ENCODE measurements around a stretch of chr15.

DNA sequence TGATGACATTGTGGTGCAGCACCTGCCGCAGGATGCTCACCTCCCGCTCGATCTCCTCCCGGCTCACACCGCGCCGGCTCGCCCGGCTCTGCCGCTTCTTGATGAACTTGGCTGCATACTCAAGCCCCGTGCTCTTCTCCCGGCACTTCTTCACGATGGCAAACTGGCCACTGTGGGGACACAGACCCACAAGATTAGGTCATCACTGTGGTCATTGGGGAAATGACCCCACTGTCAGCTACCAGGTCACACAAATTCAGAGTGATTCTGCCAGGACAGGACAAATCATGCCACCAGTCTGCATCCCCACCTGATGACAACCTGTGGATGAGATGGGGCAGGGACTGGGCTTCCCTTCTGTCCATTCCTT, 62.7 kb downstream of the DAPK2 start:
- PRO-cap: no peak
- RRBS: 93% methylated on average over 4 of the region's 13 CpGs

GRCh38 chr15:64070979-64071961, 22.4 kb downstream of the CIAO2A start:
- PRO-cap: no peak
- RRBS: no CpG with 5 or more reads among the region's 7 CpGs

DNA sequence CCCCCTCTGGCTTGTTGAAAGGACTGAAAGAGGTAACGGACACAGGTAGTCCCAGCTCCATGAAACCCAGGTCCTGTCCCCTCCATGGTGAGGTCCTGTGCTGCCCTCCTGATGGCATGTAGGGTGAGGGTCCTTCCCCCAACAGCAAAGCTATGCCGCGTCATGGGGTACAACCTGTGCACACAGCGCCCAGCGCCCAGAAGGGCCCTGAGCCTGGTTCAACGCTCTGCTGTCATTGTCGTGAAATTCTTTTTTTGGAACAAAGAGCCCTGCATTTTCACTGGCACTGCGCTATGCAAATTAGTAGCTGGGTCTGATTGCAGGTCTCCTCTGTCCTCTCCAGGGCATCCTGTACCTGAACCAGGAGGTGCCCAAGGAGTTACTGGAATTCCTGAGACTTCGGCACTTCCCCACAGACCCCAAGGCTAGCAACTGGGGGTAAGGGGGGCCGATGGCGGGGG, 1.4 kb downstream of the SNX22 start:
- PRO-cap: no peak
- RRBS: no CpG with 5 or more reads among the region's 11 CpGs

GRCh38 chr15:64153363-64154203, 2.1 kb downstream of the SNX22 start:
- PRO-cap: bidirectional peak, plus-strand start at chr15:64153542, minus-strand start at chr15:64153467; bidirectional peak, plus-strand start at chr15:64153921, minus-strand start at chr15:64153787
- RRBS: 2% methylated on average over 3 of the region's 12 CpGs

GRCh38 chr15:64355137-64355931, 639 bp downstream of the CSNK1G1 start:
- PRO-cap: no peak
- RRBS: 0% methylated on average over 2 of the region's 33 CpGs

DNA sequence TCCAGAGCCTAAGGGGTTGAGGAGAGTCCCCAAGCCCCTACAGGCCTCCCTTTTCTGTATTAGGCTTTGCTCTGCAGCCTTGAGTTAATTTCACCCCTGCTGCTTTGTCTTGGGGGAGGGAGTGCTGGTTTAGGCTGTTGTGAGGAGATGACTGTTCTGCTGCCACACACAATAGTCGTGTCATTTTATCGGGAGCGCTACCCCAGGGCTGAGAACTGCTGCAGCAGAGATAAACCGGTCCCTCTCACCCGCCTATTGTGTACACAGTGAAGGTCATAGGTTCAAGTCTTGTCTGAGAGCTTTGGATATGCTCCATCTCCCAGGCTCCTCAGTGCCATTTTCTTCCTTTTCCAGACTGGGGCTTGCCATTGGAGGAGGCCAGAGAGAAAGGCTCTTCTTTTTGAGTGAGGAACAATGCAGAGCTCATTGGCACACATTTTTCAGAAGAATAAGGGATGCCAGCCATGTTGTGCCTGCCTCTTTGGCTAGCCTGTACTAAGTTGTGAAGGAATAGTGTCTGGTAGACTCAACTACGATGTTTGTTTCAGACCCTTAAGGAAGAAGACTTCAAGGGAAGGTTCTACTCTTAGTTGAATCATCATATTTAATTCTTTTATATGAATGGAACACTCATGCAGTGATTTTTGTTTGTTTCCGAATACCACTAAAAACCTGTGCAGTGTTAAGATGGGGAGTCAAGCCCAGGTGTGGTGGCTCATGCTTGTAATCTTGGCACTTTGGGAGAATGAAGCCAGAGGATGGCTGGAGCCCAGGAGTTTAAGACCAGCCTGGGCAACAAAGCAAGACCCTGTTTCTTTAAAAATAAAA, 1.6 kb downstream of the ZNF609 start:
- PRO-cap: no peak
- RRBS: no CpG with 5 or more reads among the region's 7 CpGs

- PRO-cap: no peak
- RRBS: 96% methylated on average over 4 of the region's 19 CpGs
These were observed 101.4 kb downstream of the RBPMS2 start for GRCh38 chr15:64673833-64674570.

DNA sequence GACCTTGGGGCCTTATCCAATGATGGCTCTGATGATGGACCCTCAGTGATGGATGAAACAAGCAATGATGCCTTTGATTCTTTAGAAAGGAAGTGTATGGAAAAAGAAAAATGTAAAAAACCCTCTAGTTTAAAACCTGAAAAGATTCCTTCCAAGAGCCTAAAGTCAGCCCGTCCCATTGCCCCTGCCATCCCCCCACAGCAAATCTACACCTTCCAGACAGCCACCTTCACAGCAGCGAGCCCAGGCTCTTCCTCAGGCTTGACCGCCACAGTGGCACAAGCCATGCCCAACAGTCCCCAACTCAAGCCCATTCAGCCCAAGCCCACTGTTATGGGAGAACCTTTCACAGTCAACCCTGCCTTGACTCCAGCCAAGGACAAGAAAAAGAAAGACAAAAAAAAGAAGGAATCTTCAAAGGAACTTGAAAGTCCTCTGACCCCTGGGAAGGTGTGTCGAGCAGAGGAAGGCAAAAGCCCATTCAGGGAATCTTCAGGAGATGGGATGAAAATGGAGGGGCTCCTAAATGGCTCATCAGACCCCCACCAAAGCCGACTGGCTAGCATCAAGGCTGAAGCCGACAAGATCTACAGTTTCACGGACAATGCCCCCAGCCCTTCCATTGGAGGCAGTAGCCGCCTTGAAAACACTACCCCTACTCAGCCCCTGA, 100.6 kb downstream of the RBPMS2 start:
- PRO-cap: no peak
- RRBS: no CpG with 5 or more reads among the region's 8 CpGs

DNA sequence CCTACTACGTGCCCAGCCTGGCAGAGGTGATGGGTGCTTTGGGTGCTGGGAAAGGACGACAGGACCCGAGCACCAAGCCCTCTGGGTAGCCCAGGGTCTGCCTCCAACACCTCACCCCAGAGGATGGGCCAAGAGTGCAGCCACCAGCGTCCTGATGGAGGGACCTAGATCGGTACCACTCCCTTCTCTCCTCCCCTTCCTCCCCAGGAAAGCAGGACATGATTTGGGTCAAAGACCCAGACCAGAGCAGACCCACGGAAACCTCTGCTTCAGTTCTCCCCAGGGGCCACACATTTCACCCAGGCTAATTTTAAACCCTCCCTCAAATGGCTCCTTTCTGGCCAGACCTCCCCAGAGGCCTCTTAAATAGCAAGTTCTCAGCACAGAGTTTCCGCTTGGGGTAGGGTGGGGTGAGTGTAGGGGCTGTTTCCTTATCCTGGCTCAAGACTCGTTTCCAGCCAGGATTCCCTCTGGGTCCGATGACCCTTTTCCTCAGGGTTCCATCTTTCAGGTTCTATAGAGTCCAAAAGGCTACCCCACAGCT, 20.6 kb downstream of the RBPMS2 start:
- PRO-cap: no peak
- RRBS: no CpG with 5 or more reads among the region's 9 CpGs

DNA sequence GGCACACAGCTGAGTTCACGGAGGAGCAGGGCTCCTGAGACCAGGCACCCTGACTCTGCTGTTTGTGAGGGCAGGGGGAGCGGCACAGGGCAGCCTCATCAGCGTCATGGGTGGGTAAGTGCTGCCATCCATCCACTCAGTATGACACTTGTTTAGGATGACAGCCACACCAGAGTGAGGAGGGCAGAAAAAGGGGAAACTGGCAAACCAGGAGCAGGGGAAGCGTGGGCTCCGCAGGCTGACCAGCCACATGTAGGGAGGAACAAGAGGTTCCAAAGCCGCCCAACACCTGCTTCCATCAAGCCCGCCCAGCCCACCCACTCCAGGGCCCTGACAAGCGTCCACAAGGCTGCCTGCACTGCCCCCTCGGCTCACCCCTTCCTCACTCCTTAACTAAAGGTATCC, 19.9 kb downstream of the RBPMS2 start:
- PRO-cap: no peak
- RRBS: no CpG with 5 or more reads among the region's 9 CpGs

DNA sequence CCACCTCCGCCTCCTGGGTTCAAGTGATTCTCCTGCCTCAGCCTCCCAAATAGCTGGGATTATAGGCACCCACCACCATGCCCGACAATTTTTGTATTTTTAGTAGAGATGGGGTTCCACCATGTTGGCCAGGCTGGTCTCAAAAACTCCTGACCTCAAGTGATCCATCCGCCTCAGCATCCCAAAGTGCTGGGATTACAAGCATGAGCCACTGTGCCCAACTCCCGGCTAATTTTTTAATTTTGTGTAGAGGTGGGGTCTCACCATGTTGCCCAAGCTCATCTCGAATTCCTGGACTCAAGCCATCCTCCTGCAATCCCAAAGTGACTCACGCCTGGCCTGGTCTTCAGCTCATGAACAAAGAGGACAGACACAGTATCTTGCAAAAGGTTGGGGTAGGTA, 13.6 kb downstream of the RBPMS2 start:
- PRO-cap: no peak
- RRBS: no CpG with 5 or more reads among the region's 6 CpGs

DNA sequence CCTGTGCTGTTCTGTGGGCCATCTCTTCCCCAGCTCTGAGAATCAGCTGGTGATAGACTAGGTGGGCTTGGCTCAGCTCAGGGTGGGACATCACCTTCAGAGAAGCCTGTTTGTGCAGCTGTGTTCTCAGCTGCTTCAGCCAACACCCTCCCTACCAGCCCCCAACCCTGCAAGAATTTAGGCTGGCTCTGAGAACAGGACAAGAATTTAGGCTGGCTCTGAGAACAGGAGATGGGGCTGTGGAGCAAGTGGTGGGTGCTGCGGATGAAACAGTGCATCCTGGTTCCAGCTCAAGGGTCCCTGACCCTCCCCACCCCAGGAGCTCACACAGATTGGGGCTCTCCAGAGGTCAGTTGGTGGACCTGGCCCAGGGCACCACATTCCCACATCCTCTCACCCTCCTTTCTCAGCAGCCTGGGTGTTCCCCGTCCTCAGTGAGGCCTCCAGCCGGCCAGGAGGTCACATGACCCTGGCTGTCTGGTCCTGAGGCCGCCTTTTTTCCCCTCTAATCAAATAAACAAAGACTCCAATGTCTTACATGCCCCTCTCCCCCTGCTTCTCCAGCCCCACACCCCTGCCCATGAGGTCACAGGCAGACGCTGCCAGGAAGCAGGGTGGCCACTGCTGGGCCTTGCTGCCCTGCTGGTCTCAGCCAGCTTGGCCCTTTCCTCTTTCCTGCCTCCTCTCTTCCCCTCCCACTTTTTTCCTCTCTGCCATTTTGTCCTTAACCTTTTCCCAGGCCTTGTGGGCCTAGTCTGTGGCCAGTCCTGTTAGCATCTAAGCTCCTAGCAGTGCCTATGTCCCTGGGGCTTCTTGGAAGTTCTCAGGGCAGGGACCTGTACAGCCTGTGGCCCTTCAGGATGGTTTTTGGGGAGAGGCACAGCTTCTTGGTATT, 15.0 kb downstream of the PLEKHO2 start:
- PRO-cap: no peak
- RRBS: no CpG with 5 or more reads among the region's 5 CpGs

DNA sequence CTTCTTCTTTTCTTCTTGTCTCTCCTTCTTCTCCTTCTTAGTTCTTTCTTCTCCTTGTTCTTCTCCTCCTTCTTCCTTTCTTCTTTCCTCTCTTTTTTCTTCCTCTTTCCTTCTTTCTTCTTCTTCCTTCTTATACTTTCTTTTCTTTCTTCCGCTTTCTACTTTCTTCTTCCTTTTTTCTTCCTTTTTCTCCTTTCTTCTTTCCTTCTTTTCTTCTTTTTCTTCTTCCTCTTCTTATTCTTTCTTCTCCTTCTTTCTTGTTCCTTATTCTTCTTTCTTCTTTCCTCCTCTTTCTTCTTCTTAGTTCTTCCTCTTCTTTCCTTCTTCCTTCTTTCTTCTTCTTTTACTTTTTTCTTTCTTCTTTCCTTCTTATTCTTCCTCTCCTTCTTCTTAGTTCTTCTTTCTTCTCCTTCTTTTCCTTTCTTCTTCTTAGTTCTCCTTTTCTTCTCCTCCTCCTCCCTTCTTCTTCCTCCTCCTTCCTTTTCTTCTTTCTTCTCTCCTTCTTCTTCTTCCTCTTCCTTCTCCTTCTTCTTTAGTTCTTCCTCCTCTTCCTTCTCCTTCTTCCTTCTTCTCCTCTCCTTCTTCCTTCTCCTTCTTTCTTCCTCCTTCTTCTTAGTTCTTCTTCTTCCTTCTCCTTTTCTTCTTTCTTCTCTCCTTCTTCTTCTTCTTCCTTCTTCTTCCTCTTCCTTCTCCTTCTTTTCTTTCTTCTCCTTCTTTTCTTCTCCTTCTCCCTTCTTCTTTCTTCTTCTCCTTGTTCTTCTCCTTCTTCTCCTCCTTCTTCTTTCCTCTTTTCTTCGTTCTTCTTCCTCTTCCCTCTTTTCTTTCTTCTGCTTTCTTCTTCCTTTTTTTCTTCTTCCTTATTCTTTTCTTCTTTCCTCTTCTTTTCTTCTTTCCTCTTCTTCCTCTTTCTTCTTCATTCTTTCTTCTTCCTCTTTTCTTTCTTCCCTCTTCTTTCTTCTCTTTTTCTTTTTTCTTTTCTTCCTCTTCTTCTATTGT, 36.5 kb downstream of the SPG21 start:
- PRO-cap: no peak
- RRBS: no CpG with 5 or more reads among the region's 2 CpGs

DNA sequence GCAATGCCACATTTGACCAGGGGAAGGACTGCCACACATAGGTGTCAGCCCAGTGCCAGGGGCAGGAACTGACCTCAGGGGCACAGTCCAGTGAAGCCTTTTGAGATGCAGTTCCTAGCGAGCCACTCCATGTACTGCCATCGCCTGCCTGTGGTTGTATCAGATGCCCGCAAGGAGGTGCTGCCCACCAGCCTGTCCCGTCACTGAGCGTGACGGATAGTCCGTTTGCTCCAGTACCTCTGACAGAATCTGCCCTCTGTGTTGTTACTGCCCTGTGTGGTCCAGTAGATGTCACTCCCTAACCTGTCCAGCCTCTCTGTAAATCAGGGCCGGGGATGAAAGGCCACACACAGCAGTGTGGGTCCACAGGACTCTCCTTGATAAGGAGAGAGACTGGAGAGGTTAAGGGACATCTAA, 3.6 kb upstream of the MTFMT start:
- PRO-cap: no peak
- RRBS: no CpG with 5 or more reads among the region's 8 CpGs

DNA sequence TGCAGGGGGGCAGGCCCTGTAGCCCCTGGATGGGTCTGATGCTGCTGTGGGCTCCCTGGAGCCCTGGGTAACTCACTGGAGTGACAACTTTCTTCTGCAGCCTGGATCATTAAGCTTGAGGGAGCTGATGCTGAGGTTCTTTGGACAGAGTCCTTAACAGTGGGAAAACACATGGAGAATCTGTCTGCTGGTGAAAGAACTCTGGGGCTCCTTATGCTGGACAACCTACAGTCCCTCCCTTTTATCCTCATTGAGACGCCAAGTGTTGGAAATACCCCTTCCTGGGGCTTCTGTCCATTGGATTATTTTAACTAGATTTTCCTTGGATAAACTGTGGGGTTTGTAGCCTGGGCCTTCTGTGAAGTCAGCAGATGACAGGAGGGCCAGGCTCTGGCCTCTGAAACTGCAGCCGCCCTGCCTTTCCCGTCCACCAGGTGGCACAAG, 8.9 kb downstream of the SLC51B start:
- PRO-cap: no peak
- RRBS: no CpG with 5 or more reads among the region's 3 CpGs

DNA sequence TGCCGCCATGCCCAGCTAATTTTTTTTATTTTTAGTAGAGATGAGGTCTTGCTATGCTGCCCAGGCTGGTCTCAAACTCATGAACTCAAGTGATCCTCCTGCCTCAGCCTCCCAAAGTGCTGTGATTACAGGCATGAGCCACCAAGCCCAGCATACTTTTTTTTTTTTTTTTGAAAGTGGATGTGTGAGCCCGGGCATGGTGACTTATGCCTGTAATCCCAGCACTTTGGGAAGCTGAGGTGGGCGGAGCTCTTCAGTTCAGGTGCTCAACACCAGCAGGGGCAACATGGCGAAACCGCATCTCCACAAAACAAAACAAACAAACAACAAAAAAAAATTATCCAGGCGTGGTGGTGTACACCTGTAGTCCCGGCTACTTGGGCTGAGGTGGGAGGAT, 12.6 kb downstream of the PARP16 start:
- PRO-cap: no peak
- RRBS: no CpG with 5 or more reads among the region's 7 CpGs

GRCh38 chr15:65378441-65378949, 693 bp upstream of the IGDCC3 start:
- PRO-cap: no peak
- RRBS: no CpG with 5 or more reads among the region's 8 CpGs

DNA sequence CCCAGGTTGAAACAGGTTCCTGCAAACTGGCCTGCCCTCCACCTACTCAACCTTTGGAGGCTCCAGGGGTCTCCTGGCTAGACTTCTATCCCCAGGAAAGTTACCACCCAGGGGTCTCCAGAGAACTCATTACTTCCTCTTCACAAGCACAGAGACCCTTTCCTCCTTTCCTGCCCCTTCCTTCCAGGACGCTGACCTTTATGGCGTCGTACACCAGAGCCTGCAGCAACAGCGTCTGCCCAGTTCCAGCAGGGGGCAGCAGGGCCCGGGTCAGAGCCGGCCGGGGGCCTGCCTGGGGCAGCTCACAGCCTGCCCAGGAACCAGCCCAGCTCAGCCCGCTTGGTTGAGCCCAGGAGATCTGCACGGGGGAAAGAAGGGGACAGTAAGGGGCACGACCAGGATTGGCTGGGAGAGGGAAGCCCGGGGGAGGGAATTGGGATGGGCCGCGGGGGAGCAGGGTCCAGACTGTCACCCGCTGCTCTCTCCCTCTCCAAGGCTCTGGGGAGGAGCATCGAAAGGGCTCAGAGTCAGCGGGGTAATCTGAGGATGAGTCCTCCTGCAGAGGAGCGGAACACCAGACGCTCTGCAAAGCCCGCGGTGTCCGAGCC, 7.1 kb upstream of the IGDCC3 start:
- PRO-cap: bidirectional peak, plus-strand start at position 273 of the sequence, minus-strand start at position 237 of the sequence
- RRBS: no CpG with 5 or more reads among the region's 21 CpGs

- PRO-cap: no peak
- RRBS: no CpG with 5 or more reads among the region's 5 CpGs
These were observed 32.1 kb downstream of the INTS14 start for GRCh38 chr15:65578626-65579474.

GRCh38 chr15:65611884-65612623, 1.1 kb upstream of the INTS14 start:
- PRO-cap: no peak
- RRBS: no CpG with 5 or more reads among the region's 5 CpGs

Measured in MCF 10A (cell line).